Measurements from ENCODE around the gene MLF1.

DNA sequence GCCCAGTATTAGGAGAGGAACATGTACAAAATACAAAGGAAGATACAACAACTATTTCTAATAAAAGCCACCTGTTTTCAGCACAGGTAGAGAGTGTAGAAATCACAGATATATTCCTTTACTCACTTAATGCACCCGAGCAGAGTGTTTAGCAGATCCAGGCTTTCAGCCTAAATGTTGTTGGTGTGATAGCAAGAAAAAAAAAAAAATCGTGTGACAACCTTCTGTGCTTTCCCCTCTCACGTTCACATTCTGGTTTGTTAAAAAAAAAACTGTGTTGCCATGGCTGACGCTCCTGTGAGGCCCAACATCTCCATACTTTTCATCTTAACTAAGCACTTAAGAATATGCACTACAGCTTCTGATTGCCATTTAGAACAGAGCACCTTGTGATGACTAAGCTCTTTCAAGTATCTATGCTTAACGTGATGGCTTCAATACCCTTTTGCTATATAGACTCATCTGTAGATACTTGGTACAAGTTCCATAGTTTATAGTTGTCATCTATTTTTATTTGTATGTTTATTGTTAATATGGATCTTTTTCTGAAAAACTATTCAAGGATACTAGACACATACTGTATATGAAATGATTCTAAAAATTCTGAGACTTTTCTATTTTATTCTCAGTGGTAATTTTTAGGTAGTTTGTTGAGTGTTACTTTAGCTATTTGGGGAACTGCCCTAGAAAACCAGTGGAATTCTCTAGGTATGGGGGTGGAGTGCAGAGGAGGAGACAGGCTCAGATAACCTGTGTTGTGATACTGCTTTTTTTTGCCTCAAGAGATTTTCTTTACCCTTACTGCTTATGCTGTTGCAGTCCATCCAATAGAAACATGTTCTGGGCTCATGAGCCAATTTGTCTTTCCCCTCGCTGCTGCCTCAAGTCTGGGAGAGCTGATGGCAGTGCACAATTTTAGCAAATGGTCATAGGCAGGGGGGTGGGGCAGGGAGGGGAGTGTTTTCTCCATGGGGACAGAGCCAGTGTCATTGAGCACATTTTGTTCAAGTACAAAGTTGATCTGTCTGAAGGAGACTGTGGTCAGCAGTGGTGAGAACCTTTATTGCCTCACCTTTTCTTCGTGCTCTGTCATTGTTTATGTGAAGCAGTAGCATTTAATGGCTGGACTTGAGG lies 134.6 kb downstream of the MBNL1 start:
- PRO-cap, 2 experiments, result no peak in any of the 2 experiments

DNA sequence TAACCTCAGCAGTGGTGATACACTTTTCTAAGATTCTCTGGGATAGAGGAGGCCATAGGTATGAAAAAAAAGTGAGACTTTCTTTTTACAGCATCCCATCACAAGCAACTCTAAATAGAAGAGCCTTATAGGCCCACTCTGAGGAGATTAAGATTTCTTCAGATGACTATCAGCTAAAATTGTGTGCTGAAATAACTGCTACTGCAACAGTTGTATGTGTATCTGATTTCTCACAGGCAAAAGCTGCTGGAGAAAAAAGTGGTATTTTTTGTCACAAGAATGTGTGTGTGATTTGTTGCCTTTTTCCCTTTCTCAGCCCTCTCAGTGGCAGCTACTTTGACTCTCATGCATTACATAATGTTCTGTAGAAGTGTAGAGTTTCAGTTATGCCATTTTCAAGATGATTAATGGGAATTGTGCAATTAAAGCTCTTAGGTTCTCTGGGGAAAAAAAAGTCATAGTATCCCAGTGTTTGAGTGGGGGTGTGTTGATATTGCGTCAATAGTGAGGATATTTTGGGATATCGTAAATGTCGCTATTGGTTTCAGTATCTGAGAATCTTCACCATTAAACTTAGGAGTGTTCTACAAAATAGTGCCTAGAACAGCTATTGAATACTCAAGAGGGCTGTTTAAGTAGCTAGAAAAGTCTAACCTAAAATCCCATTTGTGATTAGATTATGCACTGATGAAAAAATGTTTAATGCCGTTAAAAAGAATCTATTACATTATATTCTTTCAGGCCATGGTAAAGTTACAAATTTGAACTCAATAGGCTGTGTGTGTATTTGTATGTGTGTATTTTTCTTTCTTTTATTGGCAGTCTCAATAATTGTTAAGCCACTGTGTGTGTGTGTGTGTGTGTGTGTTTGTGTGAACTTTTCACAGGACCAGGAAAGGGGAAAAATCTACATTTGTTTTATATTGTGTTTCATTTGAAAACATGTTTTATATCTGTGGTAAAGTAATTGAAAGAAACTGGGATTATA lies 137.8 kb downstream of the MBNL1 start:
- PRO-cap, 2 experiments, result no peak in any of the 2 experiments

DNA sequence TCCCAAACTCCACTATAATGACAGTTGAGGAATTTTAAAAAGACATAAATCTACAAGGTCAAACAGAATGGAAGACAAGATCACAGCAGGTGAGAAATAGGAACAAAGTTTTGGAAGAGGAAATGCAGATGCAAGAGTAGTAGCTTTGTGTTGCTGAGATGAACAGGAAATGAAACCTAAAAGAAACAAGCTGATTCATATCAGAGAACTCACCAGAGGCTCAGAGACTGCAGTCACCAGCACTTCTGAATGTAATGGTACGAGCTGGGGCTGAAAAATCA lies 459.9 kb downstream of the RAP2B start:
- PRO-cap, 2 experiments, result no peak in any of the 2 experiments

- PRO-cap, 2 experiments, result no peak in any of the 2 experiments
Measured at GRCh38 chr3:153734572-153735721, 386.2 kb upstream of the ARHGEF26 start.

GRCh38 chr3:154089322-154089879 lies 31.8 kb upstream of the ARHGEF26 start:
- PRO-cap, 2 experiments, result no peak in any of the 2 experiments

GRCh38 chr3:154135389-154136006 lies 14.3 kb downstream of the ARHGEF26 start:
- PRO-cap, 2 experiments, result no peak in any of the 2 experiments

DNA sequence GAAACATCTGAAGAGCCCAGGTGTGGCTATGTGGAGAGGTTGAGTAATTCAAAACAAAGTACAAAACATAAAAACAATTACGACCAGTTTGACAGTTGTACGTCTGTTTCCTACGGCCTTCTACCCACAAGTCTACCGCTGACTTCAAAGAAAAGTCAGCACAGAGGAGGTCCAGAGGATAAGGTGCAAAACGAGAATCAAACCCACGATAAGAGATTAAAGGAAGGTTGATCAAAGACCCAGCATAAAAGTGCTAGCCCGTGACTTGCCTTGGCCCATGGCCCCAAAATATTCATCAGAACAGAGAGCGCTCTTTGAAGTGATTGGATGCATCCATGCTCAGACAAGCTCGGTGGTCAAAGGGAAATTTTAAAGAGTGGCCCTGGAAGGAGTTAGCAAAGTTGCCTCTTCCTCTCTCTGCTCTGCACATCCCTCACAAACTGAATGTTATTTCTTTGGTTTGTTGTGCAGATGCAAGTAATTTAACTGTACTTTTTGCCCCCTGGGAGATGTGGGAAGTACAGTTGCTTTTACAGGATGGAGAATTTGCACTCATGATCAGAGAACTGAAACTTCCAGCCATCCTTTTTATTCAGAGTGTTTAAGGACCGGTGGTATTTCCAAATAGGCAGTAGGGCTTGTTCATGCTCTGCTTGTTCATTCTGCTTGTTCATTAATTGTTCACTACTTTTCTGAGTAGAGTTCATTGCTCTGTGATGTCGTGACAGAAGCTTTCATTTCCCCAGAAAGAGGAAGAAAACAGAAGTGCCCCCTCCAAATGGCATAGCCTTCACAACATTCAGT lies 31.1 kb downstream of the MME start:
- PRO-cap, 2 experiments, result no peak in any of the 2 experiments

DNA sequence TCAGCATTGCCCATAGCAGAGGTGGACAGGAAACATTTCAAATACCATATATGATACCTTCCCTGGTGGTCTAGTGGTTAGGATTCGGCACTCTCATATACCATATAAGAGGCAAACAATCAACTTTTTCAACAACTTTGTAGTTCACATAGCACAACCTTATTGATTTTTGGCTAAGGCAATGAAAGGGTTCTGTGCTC lies 83.9 kb downstream of the PLCH1 start:
- PRO-cap, 2 experiments, result peak in 1 of 2 experiments; most common plus-strand start position 56 of the sequence (in 1)

DNA sequence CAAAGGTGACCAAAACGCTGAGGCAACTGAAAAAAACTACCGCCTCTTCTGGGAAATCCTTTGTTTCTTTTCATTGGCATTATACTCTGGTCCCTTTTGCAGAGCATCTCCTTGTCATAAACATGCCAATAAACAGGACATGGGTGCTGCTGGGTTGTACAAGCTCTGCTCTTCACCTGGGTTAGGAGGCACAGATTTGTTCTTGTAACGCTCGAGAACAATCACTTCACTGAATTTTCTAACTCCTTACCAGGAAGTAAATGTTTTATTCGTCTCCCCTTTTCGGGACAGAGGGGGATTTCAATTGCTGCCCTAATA lies 1.3 kb downstream of the PLCH1 start:
- PRO-cap, 2 experiments, result no peak in any of the 2 experiments

GRCh38 chr3:155886869-155887593 lies 16.6 kb downstream of the GMPS start:
- PRO-cap, 2 experiments, result no peak in any of the 2 experiments

GRCh38 chr3:155987125-155987483 lies 116.7 kb downstream of the GMPS start:
- PRO-cap, 2 experiments, result no peak in any of the 2 experiments

DNA sequence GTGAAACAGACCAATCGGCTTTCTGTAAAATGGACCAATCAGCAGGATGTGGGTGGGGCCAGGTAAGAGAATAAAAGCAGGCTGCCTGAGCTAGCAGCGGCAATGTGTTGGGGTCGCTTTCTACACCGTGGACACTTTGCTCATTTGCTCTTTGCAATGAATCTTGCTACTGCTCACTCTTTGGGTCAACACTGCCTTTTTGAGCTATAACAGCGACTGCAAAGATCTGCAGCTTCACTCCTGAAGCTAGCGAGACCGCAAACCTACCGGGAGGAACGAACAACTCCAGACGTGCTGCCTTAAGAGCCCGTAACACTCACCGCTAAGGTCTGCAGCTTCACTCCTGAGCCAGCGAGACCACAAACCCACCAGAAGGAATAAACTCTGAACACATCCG lies 78.3 kb upstream of the KCNAB1 start:
- PRO-cap, 2 experiments, result no peak in any of the 2 experiments

DNA sequence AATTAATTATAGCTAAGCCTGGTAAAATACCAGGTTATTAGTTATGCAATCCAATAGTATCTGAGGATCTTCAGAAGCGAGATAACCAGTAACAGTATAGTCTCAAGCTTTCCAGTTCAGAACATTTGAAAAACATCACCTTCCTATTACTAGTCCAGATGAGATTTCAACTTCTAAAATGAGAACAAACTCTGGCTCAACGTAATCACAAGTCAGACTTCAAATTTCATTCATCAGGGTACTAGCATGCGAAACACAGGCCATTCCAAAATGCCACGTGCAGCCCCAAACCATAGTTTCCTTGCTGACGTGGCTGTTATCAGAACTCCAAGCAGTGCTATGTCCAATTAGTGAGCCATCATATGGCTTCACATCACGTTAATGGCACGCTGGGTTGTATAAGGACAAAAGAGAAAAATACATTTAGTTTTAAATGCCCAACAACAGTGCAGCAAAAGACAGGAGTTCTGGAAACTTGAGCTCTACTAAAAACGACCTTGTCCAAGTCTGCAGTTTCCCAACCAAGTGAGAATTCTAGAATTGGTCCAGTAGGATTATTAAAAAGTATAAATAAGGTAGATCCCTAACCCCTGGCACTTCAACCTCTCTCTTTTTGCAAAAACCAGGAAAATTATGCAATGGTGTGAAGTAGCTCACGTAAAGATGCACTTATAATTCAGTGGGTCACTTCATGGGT lies 915 bp downstream of the SSR3 start:
- PRO-cap, 2 experiments, result no peak in any of the 2 experiments

DNA sequence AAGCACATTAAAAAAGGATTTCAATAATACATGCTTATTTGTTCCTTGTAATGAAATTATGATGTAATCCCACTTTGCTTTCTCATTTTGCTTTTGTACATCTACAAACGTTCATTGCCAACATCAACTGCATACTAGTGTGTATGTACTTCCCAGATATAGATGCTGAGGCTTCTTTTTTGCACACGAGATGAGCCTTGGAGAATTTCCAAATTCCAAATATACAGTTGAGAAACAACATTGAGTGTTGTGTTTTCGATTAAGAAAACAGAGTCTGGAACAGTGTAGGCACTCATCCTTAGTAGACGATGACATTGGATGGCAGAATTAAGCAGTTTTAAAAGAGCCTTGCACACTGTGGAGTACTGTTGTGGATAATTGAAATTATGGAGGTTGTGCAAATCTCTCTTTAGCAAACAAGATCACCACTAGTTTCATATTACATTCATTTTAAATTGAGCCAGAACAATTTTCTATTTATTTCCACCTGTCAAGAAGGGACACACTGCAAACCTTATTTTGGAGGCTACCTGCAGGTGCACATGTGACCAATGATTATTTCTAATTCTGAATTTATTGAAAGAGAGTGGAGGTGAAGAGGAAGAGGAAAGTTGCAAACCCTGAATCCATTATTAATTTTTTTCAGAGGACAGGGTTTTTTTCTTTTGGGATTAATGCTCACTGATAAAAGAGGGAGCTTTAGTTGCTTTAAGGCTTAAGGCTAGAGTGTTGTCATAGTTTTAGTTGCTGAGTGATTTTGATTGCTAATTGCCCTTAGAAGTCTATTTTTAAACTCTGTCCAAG lies 7.5 kb downstream of the TIPARP start:
- PRO-cap, 2 experiments, result no peak in any of the 2 experiments

DNA sequence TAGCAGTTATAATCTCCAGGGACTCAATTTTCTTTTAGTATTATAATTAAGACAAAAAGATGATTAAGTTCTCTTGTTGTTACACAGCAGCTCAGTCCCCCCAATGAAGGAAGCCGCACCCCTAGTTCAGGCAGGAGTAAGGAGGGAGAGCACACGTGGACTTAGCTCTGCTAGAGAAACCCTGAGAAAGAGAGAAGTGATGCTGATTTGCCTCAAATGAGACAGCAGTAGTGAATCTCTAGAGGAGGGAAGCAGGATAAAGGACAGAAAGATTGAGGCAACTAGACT lies 130.5 kb downstream of the CCNL1 start:
- PRO-cap, 2 experiments, result no peak in any of the 2 experiments

DNA sequence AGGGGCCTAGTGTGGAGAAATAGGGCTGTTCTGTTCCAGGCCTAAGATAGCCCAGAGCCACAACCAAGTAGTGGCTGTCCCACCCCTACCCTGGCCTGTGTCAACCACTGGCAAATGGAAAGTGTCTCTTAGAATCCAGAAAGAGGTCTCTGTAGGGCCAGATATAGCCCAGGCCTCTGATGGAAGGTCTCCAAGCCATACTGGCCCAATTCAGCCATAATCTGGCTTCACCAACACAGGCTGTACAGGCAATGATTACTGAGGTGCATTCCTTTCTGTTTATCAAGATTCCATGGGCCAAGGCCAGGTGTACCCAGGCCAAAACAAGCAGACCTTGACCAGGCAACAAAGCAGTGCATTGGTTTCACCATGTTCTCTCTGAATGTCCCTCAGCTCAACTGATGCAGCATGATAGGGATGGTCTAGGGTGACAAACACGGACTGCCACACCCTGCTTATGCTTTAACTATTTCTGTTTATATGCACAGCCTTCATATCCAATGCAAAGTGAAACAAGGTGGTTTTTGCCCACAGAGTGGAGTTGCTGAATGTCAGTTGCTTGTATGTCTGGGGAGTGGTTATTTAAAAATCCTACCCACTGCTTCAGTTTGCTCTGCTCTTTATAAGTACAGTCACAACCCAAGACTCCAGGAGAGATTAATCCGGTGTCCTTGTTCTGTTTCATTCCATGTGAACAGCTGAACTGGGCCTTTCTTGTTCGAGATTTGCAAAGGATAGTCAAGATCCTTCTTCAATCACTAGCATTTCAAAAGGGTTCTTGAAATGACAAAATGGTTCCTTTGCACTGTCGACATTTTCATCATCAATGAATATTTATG lies 25.2 kb downstream of the CCNL1 start:
- PRO-cap, 2 experiments, result no peak in any of the 2 experiments

DNA sequence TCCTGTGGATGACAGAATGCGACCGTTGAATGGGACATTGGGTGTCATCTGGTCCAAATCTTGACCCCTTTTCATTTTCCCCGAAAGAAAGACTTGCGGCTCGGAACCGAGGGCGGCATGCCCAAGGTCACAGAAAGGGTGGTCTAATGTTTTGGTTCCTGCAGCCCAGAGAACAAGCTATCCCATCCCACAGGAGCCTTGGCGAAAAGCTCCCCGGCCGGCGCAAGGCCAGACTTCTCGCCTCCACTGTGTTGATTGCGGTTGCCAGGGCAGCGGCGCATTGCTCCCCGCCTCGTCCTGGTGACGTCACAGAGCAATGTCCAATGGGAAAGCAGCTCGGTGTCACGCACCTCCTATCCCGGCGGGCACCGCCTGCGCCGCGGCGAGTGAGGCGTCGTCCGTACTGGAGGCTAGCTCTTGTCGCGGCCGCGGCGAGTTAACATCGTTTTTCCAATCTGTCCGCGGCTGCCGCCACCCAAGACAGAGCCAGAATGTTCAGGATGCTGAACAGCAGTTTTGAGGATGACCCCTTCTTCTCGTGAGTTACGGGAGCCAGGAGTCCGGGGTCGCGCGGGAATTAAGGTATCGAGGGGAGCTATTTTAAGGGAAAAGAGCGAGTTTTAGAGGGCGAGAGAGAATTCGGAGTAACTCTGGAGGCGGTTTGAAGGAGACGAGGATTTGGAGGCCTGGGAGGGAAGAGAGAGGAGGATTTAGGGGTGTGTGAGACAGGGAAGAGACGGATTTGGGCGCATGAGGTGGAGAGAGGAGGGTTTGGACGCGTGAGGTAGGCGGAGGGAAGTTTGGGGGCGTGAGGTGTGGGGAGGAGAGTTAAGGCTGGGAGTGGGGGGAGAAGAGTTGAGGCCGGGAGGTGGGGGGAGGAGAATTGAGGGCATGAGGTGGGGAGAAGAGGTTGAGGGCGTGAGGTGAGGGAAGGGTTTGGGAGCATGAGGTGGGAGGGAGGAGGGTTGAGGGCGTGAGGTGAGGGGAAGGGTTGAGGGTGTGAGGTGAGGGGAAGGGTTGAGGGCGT lies at the start of gene MLF1:
Gene MLF1, plus strand, starts transcription at position 385 of the 1,027 bp plus-strand sequence.
- PRO-cap, 2 experiments, result peak in 1 of 2 experiments; most common plus-strand start position 385 of the sequence (in 1); most common minus-strand start position 248 of the sequence (in 1)

DNA sequence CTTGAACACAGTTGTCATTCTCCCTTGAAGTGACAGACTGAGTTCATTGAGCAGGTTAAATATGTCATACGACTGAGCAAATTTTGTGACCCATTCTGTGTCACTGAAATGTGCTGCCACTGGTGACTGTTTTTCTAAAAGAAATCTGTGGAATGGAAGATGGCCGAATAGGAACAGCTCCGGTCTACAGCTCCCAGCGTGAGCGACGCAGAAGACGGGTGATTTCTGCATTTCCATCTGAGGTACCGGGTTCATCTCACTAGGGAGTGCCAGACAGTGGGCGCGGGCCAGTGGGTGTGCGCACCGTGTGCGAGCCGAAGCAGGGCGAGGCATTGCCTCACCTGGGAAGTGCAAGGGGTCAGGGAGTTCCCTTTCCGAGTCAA lies 10.0 kb upstream of the GFM1 start:
- PRO-cap, 2 experiments, result no peak in any of the 2 experiments

DNA sequence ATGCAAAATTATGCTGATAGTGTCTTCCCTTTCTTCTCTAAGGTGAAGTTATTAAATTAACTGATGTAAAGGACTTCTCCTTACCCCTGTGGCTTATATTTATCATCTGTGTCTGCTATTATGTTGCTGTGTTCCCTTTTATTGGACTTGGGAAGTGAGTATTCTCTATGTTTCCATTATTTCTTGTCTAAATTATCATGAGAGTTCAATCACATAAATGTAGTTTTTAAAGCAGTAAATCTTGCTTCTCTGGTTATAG lies 18.2 kb downstream of the MFSD1 start:
- PRO-cap, 2 experiments, result no peak in any of the 2 experiments

GRCh38 chr3:159169653-159170322 lies 100.7 kb downstream of the IQCJ start:
- PRO-cap, 2 experiments, result no peak in any of the 2 experiments

All from Colon Carcinoma Metastatic in the Brain (tissue), 2 donors.